ENCODE results near the genes SPINDOC and CATSPERZ.

- PRO-cap: no peak
Observed at GRCh38 chr11:63682285-63683079, 1.2 kb downstream of the RTN3 start.

- PRO-cap: no peak
Observed at GRCh38 chr11:63767320-63767968, 1.1 kb downstream of the ZFTA start.

DNA sequence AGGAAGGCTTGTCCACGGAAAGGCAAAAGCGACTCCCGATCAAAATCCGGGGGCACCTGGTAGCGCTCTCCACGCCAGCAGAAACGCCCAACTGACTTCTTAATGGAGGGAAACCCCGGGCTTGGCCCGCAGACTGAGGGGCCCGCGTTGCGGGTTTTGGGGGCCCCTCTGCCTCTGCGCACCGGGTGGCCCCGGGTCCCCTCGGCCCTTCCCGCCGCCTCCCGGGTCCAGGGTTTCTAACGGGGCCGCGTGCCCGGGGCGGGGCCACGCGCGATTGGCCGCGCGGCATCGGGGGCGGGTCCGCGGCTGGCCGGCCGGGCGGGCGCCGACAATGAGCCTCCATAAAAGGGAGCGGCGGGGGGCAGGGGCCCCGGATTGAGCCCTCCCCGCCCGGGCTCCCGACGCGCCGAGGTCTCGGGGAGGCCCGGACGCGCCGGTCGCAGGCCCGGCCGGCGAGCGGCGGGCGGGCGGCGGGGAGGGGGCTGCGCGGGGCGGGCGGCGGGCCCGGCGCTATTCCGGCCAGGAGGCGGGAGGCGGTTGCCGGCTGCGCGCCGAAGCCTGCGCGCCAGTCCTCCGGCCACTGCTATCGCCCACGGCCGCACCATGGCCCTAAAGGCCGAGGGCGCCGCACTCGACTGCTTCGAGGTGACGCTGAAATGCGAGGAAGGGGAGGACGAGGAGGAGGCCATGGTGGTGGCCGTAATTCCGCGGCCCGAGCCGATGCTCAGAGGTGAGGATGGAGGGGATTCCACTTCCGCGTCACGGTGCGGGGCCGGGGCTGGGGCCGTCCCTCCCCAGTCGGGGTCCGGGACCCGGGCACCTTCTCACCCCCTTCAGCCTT, at the start of gene SPINDOC:
SPINDOC (plus strand) TSS at position 373 of the 841 bp plus-strand sequence.
- PRO-cap: bidirectional peak, plus-strand start at position 342 of the sequence, minus-strand start at position 213 of the sequence

GRCh38 chr11:63837747-63838293, 1.1 kb upstream of the MARK2 start:
- PRO-cap: no peak

DNA sequence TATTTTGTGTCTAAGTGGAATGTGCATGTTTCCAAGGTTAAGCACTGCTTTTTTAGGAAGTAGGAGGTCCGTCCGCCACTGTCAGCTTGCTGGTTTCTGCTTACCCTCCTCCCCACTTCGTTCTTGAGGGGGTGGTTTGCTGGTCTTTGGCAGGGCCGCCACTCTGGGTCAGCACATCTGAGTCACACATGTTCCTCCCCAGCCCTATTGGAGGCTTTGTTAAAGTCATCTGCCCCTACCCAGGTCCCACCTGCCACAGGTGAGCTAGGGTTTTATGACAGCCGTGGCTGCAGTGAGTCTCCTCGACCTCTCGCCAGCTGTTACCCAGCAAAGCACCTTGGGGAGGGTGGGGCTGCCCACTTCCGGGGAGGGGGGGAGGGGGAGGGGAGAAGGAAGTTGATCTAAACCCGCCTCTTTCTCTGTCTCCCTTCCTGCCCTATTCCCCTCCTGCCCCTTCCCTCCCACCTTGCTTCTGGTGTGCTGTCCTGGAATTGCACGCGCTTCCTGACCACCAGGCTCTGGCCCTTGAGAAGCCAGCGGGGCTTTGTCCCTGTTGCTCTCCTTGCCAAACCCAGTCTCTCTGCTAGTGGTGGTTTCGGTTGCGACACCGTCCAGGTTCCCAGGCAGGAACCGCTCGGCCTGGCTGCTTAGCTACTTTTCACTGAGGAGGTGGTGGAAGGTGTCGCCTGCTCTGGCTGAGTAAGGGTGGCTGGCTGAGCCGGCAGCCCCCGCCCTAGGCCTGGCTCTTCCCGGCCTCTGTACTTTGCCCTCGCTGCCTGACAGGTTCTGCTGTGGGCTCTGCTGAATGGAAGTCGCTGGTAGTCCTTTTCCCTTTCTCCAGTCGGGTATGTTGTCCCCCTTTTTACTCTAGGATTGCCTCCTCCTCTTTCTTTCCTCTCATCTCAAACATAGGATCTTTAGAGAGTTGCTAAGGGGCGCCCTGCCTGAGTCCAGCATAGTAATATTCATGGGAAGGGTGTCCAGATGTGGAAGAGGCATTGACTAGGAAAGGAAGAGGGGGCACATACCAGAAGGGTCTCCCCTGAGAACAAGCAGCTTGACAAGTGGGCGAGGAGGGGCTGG, 28.5 kb downstream of the RCOR2 start:
- PRO-cap: no peak

GRCh38 chr11:63909146-63909902, 7.6 kb downstream of the RCOR2 start:
- PRO-cap: no peak

GRCh38 chr11:63991083-63991301, 4.8 kb downstream of the OTUB1 start:
- PRO-cap: no peak

GRCh38 chr11:63993644-63993935, 7.4 kb downstream of the OTUB1 start:
- PRO-cap: no peak

- PRO-cap: no peak
Observed at GRCh38 chr11:64081875-64082265, 46.1 kb downstream of the FLRT1 start.

GRCh38 chr11:64087201-64087593, 51.5 kb downstream of the FLRT1 start:
- PRO-cap: no peak

GRCh38 chr11:64120808-64121488, 45.0 kb downstream of the MACROD1 start:
- PRO-cap: no peak

DNA sequence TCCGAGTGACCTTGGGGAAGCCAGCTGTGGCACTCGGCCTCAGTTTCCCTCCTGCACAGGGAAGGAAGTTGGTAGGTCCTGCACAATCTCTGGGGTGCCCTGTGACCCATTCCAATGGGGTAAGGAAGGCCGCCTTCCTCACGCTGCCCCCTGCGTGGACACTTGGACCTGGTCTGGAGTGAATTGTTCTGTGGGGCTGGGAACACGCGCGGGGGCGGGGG, 689 bp downstream of the MACROD1 start:
- PRO-cap: no peak

- PRO-cap: no peak
Observed at GRCh38 chr11:64208710-64209700, 2.5 kb downstream of the FERMT3 start.

DNA sequence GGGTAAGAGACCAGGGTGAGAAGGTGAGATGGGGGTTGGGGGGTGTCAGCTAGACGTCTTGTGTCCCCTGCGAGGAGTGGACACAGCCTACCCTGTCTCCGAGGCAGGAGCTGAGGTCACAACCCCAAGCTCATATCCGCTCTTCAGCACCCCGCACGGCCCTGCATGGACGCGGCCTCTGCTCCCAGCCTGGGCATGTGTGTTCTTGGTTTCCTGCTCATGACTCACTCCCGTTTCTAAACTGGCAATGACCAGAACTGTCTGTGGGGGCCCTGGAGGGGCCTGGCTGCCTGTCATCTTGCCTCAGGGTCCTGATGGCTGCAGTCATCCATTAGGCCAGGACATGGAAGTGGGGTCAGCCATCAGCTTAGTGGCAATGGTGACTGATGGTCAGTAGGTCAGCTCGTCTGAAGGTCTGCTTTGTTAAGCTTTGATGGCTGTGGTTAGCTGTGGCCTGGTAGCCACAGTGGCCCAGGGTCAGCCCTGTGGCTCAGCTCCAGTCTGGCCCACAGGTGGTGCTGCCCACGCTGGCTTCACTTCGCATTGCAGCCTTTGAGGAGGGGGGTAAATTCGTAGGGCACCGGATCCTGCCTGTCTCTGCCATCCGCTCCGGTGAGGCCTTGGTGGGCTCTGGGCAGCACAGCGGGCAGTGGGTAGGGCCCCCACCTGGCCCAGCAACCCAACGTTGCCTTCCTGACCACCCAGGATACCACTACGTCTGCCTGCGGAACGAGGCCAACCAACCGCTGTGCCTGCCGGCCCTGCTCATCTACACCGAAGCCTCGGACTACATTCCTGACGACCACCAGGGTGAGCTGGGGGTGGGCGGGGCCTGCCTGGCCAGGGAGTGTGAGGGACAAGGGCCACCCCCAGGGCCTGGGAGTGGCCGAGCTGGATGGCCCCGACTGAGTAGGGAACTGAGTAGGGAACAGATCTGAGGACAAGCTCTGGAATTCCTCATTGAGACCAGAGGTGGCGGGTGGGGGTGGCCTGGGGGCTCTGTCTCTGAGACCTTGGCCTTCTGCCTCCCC, 12.0 kb downstream of the PLCB3 start:
- PRO-cap: no peak

DNA sequence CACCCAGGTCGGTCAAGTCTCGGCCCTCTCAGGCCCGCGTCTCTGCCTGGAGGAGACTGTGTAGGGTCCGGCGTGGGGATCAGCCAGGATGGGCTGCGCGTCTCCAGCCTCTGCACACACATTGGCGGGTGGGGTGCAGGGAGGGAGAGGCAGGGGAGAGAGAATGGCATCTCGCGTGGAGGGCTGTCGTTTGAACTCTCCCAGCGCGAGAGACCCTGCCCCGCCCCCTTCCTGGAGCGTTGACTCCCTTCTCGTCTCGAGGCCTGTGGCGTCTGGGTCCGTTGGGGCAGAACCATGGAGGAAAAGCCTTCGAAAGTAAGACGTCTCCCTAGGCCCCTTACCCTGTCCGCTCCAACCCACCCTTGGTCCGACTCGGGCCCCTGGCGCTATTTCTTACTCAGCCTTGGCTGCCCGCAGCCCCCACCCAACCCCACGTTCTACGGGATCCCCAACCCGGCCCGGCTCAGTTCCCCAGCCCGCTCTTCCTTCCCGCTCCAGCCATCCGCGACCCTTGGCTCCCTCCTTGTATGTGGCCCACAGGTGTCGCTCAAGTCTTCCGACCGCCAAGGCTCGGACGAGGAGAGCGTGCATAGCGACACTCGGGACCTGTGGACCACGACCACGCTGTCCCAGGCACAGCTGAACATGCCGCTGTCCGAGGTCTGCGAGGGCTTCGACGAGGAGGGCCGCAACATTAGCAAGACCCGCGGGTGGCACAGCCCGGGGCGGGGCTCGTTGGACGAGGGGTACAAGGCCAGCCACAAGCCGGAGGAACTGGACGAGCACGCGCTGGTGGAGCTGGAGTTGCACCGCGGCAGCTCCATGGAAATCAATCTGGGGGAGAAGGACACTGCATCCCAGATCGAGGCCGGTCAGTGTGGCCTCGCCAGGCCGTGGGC, at the start of gene CATSPERZ:
CATSPERZ (plus strand) TSS at position 242 of the 899 bp plus-strand sequence.
- PRO-cap: no peak

DNA sequence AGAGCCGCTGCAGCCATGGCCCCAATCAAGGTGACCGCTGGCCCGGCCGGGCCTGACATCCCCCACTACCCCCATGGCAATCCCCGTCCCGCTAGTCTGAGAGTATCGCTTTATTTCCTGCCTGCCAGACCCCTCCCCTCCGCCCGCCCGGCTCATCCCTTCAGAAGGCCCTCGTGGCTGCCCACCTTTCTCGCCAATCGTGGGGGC, 339 bp downstream of the PRDX5 start:
- PRO-cap: no peak

- PRO-cap: no peak
Observed at GRCh38 chr11:64630140-64630671, 39.2 kb downstream of the SLC22A12 start.

- PRO-cap: no peak
Observed at GRCh38 chr11:64751232-64751914, 7.4 kb upstream of the RASGRP2 start.

DNA sequence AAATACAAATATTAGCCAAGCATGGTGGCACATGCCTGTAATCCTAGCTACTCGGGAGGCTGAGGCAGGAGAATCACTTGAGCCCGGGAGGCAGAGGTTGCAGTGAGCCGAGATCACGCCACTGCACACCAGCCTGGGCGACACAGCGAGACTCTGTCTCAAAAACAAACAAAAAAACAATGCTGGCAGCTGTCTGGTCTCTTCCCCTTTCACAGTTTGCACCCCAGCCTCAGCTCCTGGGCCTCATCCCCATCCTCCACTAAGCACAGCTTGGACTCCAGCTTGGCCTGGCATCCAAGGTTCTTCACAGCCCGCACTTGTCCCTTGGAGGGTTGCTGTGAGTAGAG, 2.2 kb upstream of the PYGM start:
- PRO-cap: no peak

GRCh38 chr11:64764931-64765214, 5.1 kb upstream of the PYGM start:
- PRO-cap: no peak

All from NALM6 (cell line).